Fallopian tube (tissue), 1 donor: Measurements from ENCODE around the gene IRF4.

DNA sequence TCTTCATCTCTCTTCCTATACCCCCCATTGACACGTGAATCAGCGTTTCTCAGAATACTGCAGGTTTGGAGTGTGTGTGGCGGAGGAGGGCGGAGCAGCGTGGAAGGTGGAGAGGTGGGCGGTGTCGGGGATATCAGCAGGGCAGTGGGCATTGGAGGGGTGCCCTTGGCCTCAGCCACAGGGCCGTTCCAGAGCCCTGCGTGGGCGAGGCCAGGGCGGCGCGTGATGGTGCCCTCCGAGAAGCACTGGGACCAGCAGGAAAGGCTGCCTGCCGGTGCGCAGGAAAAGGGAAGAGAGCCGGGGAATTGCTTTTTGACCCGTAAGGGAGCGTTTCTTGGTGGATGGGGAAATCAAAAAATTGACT lies 82.8 kb upstream of the DUSP22 start:
- PRO-cap = no peak

GRCh38 chr6:235855-236247 lies 56.4 kb upstream of the DUSP22 start:
- PRO-cap = no peak

DNA sequence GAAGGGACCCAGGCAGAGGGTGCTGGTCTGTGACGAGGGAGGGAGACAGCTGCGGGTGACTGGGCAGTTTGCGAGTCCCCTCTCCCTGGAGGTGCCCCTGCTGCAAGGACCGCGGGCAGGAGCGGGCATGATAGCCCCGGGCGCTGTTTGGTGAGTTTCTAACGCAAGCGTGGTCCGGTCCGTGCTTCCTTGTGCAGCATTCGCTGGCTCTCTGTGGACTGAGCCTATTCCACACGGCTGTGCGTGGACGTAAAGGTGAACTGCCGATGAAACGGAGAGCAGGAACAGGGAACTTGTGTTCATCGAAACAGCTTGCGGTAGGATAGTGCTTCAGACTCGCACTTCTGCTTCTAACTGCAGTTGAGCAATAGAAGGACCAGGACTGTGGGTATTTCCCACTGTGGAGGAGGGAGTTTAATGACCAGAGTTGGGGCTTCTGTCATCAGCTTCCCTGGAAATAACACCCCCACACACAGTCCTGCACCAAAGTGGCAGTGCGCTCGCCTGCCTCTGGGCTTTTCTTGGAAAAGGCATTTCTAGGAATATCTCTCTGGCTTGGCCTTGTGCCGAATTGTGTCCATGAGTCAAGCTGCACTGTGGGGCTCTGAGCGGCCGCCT lies 48.8 kb downstream of the DUSP22 start:
- PRO-cap = no peak

GRCh38 chr6:391468-392280 lies at the start of gene IRF4:
IRF4 (plus strand) TSS chr6:391752.
- PRO-cap = bidirectional peak, plus-strand start at chr6:391752, minus-strand start at chr6:391622

DNA sequence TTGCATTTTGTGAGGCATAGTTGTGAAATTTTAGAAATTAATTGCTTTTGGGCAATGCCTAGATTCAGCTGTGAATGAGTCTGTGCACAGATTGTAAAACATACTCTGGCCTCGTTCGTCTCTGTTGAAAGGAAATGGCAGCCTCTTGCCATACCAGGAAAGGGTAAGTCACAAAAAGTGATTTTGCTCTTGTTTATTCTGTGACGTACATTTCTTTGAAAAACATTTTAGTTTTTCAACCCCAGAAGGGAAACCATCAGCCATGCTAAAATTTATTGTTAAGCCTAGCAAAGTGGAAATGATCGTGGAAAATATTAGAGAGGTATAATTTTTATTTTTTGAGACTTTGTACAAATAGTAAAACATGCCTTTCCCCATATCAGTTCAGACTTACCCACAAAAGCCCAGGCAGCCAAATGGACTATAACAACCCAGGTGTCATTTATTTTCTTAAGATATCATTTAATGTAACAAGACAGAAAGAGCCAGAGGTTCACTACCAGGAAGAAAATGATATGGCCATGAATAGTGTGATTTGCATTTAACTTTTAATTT lies 15.4 kb upstream of the EXOC2 start:
- PRO-cap = no peak

DNA sequence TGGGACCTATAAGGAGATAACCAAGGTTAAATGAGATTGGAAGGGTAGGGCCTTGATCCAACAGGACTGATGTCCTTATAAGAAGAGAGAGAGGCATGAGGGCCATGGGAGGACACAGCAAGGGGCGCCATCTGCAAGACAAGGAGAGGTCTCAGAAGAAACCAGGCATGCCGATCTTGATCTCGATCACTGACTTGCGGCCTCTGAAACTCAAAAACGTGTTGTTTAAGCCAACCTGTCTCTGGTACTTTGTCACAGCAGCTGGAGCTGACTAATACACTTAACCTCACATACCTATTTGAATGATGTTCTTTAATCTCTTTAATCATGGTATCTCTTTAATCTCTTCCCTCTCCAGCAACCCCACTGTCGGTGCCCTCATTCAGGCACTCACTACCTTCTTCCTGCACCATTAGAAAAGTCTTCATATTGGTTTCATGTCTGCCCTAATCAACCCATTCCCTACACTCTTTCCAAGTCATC lies 26.5 kb upstream of the EXOC2 start:
- PRO-cap = no peak

GRCh38 chr6:1228485-1228737 lies 83.5 kb upstream of the FOXQ1 start:
- PRO-cap = no peak

DNA sequence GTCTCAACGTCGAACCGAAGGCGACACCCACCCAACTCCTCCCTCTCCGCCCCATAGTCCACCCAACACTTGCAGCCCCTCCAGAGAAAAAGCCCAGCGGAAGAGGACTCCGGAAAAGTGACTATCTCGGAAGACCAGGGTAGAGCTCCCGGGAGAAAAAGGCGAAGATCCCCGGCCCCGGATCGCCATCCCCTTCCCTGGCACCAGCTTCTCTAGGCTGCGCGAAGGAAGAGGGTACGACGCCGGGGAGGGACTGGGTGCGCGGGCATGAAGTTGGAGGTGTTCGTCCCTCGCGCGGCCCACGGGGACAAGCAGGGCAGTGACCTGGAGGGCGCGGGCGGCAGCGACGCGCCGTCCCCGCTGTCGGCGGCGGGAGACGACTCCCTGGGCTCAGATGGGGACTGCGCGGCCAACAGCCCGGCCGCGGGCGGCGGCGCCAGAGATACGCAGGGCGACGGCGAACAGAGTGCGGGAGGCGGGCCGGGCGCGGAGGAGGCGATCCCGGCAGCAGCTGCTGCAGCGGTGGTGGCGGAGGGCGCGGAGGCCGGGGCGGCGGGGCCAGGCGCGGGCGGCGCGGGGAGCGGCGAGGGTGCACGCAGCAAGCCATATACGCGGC lies 648 bp downstream of the FOXQ1 start:
- PRO-cap = no peak

- PRO-cap = no peak
Measured at GRCh38 chr6:1554552-1554838, 55.2 kb upstream of the FOXC1 start.

GRCh38 chr6:1604896-1605755 lies 4.6 kb upstream of the FOXC1 start:
- PRO-cap = no peak

DNA sequence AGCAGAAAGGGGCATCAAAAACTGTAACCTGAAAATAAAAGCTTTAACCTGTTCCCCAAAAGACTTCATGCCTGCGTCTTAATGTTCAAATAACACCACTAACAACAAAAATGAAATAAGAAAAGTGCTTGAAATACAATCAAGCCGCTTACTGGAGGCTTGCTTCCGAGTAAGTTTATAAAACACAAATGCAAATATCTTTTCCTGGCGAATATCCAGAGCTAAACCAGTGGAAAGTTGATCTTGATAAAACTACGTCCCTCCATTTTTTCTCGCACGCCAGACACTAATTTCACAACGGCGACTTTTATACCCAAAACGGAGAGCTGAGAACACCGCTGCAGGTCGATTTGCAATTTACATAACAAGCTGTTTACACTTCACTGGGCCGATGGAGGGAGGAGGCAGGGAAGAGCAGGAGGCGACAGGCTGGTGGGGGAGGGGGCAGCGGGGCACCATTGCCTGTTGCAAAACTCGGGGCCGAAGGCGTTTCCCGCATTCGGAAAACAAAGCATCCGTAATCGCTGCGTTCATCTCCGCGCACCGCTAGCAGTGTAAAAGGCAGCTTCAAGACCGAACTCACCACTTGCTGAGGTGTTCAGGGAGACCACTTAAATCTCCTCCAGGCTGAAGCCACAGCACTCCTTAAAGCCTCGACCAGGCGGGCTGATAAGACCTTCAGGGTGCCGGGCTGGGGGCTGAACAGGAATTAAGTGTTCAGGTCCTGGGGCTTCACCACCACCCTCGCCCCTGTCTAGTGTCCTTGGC lies 2.2 kb upstream of the FOXC1 start:
- PRO-cap = no peak

DNA sequence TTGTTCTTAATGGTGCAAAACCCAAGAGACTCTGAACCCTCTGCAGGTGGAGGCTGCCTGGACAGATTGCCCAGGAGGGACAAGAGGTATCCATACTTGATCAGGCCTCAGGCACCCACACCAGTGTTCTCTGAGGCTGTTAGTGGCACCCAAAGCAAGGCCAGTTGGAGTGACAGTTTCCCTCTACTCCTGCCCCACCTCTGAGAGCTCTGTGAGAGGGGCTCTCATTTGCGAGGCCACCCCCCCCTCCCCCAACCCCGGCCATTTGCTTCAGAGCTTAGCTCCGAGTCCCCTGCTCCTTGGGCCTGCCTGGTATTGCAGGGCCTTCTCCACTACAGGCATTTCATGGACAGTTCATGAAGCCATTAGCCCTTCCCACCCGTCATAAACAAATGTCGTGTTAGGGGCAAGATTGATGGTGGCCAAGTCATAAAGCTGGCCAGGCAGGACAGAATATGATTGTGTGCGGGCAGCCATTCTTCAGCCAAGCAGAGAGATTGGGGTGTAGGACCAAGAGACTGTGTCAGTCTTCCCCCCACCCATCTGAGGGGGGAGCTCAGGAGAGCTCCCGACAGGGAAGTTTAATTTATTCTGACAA lies 7.0 kb downstream of the FOXC1 start:
- PRO-cap = no peak

DNA sequence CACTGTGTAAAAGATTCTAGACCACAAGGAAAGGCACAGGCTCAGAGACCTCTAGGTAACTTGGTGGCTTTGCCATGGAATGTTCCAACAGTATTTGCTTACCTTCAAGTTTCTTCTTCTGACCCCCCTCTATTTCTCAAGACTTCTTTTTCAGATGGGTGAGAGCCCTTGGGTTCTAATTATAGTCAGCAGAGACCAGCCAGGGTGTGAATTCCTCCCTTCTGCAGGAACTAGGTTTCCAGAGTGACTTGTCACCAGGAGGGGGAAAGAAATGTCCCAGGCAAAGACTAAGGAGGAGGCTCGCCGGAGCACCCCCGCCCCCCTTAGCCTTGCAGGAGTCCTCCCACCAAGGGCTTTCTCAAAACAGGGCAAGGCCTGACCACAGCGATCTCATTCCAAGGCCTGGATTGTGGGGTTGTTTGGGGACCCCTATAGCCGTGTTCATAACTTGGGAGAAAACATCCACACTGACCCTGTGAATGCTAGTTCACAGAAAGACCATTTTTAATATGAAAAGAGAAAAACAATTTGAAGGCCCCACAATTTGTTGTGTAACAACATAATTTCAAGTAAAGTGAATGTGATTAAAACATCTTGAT lies 13.7 kb downstream of the FOXC1 start:
- PRO-cap = no peak

DNA sequence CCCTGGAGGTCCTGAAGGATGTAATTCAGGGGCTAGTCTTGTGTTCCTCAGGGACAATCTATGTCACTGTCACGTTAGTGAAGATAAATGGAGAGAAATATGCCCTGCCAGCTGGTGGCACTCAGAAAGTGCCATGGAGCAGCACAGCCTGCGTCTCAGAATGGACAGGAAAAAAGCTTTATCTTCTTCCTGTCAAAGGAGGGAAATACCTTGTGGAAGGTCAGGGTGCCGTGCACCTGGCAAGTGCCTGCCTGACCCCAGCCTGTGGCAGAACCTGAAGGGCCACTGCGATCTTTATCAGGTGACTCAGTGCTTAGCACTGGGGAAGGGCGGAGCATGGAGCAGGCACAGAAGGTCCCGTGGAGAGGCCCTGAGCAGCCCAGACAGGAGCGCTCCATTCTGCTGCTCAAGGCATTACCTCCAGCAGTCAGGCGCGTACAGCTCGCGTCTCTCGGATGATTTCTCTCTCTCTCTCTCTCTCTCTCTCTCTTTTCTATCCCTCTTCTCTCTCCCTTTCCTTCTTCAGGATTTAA lies 31.6 kb downstream of the FOXC1 start:
- PRO-cap = no peak

- PRO-cap = unidirectional peak, plus-strand start at chr6:1702081
Measured at GRCh38 chr6:1701820-1702370, 92.2 kb downstream of the FOXC1 start.

DNA sequence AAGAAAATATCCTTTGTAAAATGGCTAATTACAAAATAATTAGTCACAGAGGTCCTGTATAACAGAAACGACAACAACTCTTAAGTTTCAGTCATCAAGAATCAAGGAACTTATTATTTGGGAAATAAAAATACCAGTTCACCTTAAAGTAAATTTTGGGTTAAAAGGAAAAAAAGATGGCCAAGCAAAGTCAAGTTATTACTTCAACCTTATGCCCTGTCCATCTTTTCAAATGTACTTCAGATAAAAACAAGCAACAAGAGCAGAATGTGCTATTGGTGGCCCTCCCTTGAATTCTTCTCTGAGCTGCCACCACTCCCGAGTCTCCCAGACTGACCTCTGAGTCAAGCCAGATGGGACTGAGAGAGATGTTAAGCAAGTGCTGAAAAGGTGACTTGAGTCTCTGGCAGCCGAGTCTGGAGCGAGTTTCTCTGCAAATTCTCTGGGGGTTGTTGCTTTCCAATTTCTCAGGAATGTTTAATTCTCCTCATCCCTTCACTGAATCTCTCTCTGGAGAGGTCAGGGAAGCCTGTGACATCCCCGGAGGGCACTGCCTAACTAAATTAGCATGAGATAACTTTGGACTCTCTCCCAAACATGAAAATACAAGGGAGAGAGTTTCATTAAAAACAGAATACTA lies 157.6 kb downstream of the FOXC1 start:
- PRO-cap = no peak

- PRO-cap = no peak
Measured at GRCh38 chr6:1832617-1833231, 223.0 kb downstream of the FOXC1 start.

DNA sequence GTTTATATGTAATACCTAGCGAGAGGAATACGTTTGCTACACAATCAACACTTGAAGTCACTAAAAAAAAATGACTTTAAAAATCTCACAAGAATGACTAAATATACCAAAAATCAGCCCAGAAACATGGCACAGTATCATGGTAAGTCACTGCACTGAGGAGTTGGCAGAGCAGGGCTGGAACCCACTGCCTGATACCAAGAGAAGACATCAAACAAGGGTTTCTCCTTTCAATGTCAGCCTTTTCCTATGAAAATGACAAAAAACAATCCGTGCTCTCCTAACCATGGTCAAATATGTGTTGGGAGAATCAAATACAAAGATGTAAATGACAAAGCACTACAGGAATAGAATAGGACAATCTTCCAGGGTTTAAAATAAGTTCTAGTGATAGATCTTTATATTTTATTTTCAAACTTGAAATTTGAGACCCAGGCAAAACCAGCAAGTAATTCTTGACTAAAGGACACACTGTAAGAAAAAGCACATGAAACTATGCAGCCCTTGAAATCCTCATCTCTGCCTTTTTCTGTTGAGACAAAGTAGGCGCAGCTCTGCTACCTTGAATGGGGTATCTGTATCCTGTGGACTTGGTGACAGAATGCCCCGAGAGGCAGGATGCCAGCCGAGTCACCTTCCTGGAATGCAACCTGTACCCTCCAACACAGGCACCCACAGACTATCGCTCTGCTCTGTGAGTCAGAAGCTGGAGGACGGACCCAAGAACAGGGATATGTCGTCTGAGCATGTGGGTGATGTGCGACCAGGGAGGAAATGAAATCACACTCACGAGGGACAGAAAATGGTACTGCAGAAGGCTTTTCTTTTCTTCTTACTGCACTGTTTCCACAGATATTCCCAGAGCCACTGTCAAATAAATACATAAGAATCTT lies 307.7 kb downstream of the FOXC1 start:
- PRO-cap = no peak

GRCh38 chr6:1942696-1943752 lies 302.4 kb downstream of the GMDS start:
- PRO-cap = no peak

DNA sequence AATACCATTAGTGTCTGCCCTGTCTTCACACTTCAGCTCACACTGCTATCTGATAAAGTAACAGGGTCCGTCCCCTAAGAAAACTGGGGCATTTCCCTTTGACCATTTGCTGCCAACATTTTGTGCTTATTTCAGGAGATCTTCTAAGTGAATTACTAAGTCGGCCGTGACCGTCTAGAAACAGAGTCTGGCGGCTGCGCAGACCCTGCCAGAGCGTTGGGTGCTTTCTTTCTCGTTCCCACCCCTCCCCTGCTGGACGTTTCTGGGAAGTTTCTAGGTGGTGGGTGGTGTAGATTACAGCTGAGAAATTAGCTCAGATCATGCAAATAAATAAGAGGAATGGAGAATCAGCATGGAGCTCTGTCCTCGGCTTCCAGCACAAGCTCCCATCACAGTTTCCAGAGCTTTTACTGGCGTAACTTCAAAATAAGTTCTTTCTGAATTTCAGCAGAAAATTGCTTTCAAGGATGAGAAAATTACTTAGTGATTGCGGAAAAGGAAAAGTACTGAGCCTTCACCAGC lies 128.0 kb downstream of the MYLK4 start:
- PRO-cap = no peak